ENCODE measurements around the genes OR51G2, OR52J3, OR51I1, OR52B6, TRIM34, OR52N5 and OR56A5.

- PRO-cap = no peak
Observed at GRCh38 chr11:4095718-4096298, 1.2 kb downstream of the RRM1 start.

DNA sequence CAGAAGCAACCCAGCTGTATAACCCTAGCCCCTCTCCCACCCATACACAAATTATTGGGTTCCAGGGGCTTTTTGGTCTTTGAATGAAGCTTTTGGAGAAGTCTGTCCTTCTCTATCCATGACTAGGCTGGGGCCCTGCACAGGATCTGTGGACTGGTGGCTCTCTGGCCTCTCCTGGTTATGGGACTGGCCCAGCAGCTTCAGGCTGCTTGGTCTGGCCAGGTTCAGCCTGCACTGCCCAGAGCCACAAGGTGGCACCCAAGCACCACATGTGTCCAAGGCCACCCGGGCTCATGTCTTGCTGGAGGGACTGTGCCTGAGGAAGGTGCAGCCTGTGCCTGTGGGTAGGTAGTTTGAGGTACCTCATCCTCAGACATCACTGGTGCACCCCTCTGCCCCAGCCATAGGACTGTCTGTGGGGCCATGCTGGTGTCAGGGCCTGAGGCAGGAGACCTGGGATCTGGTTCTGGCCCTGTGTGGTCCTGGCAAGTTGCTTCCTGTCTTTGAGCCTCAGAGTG lies 87.5 kb downstream of the RRM1 start:
- PRO-cap = no peak

DNA sequence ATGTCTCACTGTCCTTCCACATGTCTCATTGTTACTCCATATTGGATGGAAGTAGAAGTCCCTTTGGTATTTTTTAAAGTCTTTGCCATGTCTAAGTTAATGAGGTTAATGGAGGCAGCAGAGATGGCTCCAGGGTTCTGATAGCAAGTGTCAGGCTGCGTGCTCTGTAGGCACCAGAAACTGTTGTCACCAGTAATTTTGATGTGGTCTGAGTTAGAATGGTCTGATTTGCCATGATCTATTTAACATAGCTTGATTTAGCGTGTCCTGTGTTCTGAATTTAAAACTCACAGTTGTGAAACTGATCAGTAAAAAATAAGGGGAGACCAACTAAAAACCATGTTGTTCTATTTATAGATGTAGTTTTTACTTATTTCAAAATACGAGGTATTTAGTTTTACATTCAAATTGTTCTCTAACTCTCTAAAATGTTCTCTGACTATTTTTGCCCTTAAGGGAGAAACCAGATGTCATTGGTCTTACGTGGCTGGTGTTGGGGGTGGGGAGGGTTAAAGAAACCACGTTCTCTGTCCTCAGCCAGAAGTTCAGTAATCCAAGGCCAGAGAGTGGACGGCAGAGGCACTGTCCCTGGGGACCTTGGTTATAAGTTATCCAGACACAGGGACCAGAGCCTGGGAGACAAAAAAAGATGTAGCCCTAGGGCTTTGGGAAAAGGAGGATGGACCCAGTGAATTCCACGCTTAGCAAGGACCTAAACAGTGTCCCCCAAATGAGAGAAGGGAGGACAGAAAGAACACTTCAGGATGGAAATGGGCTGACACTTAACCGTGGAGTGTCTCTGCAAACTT lies 849 bp upstream of the OR51E1 start:
- PRO-cap = no peak

DNA sequence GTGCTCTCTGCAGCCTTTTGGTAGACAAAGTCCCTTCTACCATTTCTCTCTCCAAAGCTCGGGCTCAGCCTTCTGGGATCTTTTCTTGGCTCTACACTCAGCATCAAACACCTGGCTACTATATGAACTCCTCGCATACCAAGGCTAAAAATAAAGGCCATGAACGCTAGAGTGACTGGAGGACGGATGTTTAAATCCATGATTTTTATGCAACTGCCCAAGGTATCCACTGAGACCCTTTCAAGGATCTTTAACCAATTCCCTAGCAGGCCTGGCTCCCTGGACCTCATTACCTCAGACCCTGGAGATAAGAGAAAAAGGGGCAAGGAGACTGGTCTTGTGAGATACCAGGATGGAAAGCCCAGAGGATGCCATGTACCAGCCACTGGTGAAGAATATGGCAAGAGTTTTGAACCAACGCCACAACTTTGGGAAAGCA lies at the start of gene OR51G2:
Gene OR51G2, minus strand, starts transcription at position 162 of the 439 bp plus-strand sequence.
- PRO-cap = no peak

GRCh38 chr11:5046122-5046668 lies at the start of gene OR52J3:
OR52J3 (plus strand) TSS chr11:5046526.
- PRO-cap = no peak

DNA sequence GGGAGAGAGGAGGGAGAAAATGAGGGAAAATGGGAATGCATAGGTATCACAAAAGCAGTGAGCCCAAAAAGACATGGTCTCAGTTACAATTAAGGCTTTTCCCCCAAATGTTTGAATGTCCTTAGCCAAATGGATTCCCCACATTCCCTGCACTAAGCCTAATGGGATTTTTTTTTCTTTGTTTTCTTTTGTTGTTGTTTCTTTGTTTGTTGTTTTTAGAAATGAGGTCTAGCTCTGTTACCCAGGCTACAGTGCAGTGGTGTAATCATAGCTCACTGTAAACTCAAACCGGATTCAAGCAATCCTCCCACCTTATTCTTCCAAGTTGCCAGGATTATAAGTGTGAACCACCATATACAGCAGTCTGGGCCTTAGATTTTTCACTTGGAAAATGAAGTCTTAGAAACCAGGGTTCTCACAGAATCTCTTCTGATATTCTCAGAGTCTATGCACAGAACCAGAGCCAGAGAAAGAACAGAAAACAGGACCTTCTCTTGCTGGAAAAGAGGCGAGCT lies 420 bp downstream of the OR51M1 start:
- PRO-cap = no peak

- PRO-cap = no peak
Observed at GRCh38 chr11:5441439-5441910, at the start of gene OR51I1. OR51I1 (minus strand) TSS chr11:5441514.

DNA sequence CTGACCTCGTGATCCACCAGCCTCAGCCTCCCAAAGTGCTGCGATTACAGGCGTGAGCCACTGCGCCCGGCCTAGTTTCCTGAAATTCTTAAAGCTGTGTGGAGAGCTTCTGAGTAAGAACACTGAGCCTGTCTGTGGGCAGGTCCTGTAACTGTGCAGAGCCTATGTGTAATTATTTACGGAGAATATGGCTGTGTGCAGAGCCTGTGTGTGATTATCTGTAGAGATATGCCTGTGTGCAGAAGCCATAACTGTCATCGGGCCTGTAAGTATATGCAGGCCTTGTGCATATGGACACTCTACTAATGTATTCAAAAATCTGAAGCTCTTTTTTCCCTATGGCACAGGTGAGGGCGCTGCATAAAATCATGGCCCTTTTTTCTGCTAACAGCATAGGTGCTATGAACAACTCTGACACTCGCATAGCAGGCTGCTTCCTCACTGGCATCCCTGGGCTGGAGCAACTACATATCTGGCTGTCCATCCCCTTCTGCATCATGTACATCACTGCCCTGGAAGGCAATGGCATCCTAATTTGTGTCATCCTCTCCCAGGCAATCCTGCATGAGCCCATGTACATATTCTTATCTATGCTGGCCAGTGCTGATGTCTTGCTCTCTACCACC lies at the start of gene OR52B6:
Gene OR52B6, plus strand, starts transcription at position 339 of the 626 bp plus-strand sequence.
- PRO-cap = no peak

DNA sequence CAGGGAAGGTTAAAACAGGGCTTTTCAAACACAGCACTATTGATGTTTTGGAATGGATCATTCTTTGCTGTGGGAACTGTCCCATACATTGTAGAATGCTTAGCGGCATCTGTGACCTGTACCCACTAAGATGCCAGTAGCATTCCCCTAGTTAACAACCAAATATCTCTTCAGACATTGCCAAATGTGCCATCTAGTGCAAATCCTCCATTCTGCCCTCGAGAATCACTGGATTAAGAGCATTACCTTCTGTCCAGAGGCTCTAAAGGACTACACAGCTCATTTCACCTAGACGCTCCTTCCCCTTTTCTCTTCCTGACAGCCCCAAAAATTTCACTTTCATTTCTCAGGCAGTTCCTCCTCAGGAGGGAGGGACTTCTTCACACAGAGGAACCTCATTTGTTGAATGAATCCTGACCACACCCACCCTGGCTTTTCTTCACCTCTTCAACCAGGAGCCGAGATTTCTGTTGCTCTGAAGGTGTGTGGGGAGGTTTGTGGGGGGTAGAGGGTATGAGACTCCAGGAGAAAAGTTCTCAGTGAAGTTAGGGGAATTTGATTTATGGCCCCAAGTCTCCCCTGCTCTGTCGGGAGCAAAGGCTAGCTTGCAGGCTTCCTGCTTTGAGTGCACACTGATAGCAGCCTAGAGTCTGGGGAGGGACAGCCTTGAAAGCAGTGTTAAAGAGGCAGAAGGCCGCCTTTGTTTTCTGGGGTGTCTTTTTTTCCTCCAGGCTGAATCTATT lies at the start of gene TRIM34:
Gene TRIM34, plus strand, starts transcription at position 422 of the 743 bp plus-strand sequence.
- PRO-cap = bidirectional peak, plus-strand start at position 646 of the sequence, minus-strand start at position 317 of the sequence

GRCh38 chr11:5783198-5783588 lies at the start of gene OR52N5:
OR52N5 (minus strand) TSS chr11:5783355.
- PRO-cap = no peak

DNA sequence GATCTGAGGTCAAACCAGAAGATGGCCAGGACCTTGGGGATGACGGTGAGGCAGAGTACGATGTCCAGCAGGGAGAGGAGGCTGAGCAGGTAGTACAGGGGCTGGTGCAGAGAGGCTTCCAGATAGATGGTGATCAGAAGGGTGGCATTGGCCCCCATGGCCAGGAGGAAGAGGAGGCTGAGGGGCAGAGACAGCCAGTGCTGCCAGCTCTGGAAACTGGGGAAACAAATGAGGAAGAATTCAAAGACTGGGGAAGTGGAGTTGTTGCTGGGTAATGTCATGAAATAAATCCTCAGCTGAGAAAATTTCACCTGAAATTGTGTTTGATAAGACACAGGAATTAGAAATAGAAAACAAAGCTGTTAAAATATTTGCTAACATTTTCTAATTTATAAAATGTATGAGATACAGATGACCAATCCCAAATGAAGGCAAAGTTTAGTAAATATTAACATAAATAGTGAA lies at the start of gene OR56A5:
Gene OR56A5, minus strand, starts transcription at position 281 of the 465 bp plus-strand sequence.
- PRO-cap = no peak

DNA sequence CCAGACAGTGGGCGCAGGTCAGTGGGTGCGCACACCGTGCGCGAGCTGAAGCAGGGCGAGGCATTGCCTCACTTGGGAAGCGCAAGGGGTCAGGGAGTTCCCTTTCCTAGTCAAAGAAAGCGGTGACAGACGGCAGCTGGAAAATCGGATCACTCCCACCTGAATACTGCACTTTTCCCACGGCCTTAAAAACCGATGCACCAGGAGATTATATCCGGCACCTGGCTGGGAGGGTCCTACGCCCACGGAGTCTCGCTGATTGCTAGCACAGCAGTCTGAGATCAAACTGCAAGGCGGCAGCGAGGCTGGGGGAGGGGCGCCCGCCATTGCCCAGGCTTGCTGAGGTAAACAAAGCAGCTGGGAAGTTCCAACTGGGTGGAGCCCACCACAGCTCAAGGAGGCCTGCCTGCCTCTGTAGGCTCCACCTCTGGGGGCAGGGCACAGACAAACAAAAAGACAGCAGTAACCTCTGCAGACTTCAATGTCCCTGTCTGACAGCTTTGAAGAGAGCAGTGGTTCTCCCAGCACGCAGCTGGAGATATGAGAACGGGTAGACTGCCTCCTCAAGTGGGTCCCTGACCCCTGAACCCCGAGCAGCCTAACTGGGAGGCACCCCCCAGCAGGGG lies 26.2 kb downstream of the OR52B2 start:
- PRO-cap = no peak

GRCh38 chr11:6273038-6273619 lies 13.5 kb downstream of the CCKBR start:
- PRO-cap = no peak

DNA sequence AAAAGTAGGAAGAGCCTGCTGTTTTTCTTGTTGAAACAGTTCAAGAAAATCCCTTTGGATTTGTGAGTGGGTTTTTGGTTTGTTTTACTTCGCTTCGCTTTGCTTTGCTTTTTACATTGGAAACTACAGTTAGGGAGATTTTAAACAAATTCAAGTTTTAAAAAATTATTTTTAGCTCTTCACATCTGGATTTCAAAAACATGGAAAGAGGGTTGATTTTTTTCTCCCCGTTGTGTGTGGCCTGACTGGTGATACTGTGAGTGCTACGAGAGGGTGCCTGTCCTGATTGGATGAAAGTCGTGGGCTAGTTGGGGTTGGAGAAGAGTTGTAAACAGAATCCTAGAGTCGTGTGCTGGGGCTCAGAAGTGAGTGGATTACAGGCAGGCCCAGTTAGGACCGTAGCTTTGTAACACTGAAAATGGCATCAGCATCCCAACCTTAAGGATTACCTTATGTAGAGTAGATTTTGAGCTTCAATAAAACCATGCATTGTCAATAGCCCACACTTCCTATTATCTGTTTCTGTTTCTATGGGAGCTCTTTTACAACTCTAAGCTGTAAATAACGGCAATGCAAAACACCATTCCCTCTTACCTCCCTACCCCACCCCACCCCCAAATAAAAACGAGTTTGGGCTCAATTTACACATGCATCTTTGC lies 24.3 kb downstream of the CAVIN3 start:
- PRO-cap = no peak

- PRO-cap = bidirectional peak, plus-strand start at chr11:6319133, minus-strand start at chr11:6319023; bidirectional peak, plus-strand start at chr11:6319582, minus-strand start at chr11:6319475; bidirectional peak, plus-strand start at chr11:6319972, minus-strand start at chr11:6319775
Observed at GRCh38 chr11:6318695-6319860, 1.2 kb downstream of the CAVIN3 start.

GRCh38 chr11:6319861-6320103 lies 519 bp downstream of the CAVIN3 start:
- PRO-cap = bidirectional peak, plus-strand start at chr11:6319972, minus-strand start at chr11:6319775

GRCh38 chr11:6362310-6363092 lies 27.8 kb upstream of the SMPD1 start:
- PRO-cap = no peak

- PRO-cap = no peak
Observed at GRCh38 chr11:6363093-6363419, 27.2 kb upstream of the SMPD1 start.

- PRO-cap = no peak
Observed at GRCh38 chr11:6391122-6392259, 1.2 kb downstream of the SMPD1 start.

- PRO-cap = unidirectional peak, minus-strand start at chr11:6419506
Observed at GRCh38 chr11:6419330-6419707, 425 bp upstream of the APBB1 start.